Heart (tissue), 3 donors: Measurements from ENCODE around the gene FGF19.

DNA sequence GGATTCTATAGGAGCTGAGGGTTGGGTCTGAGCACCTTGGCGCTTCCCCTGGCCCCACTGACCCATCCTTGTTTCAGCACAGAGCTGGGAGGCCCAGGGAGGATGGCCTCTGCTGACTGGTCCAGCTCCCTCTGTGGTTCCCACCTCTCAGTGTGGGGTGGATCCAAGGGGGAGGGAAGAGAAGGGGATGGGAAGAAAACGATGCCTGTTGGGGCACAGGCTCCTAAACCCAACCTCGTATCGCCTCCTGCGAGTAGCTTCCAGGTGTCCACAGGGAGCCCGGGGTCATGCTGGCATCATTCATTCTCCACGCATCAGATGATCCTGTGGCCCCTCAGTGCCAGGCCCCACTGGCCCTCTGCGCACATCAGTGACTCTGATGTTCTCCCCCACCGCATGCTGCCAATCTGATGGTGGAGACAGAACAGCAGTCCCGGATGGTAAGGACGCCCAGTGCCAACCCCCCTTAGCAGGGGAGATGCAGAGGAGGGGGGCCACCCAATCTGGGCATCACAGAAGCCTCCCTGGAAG, 5.1 kb downstream of the MYEOV start:
- RAMPAGE, long total RNA, 2 experiments = no peak in any of the 2 experiments

DNA sequence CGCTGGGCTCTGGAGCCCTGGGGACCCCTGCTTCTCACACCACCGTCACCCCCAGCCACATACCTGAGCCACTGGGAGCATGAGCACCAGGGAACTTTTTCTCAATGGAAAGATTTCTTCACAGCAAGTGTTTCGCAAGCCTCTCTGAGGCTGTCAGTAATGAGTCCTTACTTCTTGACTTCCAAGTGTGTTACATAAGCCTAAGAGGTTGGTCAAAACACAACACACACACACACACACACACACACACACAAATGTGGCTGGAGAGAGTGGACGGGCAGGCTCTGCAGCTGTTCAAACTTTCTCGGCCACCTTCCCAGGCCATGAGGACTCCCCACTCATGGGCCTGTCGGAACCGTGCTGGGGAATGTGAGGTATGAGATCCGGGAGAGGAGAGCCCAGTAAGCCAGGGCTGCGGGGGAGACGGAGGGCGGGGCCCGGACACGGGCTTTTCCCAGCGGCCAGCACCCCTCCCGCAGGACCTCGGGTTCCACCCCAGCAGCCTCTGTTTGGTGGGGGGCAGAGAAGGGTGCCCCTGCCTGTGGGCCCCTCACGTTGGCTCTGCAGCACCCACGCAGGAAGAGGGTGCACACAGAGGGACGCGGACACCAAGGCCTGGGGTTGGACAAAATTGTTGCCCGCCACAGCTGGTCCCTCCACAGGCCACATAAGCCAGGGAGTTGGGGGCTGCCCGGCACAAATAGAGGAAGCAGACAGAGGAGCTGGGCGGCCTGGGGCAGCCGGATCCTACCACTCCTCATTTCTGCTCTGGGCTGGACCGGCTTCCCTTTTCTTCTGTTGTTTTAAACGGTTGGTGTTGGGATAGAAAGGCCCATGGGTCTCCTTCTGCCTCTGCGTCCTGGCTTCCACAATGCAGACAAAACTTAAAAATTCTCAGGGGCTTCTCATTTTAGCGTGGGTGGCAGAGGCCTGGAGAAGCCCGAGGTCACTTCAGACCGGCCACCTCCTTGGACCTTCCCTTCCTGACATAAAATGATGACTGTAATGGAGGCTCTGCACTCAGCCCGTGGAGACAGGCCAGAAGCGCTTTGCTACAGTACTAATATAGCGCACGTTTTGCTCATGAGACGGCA, 151.0 kb downstream of the MYEOV start:
- RAMPAGE, long total RNA, 2 experiments = no peak in any of the 2 experiments

DNA sequence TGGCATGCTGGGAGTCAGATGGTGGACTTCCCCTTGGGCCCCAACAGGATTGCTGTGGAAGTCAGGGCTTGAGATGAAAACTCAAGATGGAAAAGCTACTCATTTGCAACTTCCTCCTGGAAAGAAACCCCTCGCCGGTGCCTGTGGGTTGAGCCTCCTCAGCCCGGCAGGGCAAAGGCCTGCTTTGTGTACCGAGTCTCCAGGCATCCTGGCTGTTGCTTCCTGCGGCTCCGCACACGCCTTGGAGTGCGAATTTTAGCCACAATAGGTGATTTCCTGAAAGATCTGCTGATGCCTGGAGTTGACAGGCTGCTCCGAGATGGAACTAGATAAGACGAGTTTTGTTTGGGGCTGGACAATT, 156.5 kb downstream of the MYEOV start:
- RAMPAGE, long total RNA, 2 experiments = no peak in any of the 2 experiments

DNA sequence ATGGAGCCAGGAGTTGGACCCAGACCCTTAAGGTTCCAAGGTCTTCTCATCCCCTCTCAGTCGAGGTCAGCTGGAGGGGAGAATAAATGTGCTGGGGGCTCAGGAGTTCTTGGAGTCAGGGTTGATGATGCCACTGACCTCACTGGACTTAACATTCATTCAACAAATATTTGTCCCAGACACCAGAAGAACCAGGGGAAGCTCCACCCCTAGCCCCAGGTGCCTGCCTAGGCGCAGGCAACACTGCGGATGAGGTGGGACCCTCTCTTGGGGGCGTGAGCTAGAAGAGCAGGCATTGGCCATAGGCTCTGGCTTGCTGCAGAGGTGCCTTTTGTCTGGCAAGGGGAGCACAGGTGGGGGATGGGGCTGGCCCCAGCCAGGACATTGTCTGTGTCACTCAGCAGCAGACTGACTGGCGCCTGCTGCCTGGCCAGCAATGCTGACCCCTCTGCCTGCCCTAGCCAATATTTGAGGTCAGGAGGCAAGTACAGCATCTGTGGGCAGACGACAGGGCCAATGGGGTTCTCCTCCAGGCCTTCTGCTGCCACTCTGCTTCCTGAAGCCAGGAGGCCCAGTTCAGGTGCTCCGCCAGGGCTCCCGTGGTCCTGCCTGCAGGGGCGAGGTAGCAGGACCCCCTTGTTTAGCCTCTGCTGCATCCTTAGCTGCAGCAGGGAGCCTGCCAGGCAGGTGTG, 155.6 kb upstream of the CCND1 start:
- RAMPAGE, long total RNA, 2 experiments = no peak in any of the 2 experiments

DNA sequence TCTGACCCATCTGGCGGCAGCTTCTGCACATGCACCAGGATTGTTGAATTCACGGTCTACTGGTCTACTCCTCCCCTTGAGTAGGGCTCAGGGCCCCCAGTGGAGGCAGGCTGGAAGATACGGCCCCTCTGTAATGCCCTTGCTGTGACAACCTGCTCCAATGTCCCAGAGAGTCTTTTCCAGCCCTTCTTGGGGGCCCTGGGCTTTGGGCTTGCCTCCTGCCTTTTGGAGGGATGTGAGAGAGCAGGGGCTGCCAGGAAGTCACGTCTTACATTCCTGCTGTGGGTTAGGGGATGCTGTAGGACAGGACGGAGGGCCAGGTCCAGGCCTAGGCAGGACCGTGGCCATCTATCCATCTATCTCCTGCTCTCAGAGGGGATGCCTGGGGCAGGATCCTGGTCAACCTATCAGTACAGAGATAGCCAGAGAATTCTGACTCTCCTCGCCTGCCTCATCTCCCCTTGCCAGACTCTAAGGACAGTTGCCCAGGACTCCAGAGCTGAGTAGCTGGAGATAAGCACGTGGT, 70.9 kb upstream of the CCND1 start:
- RAMPAGE, long total RNA, 2 experiments = no peak in any of the 2 experiments

- RAMPAGE, long total RNA, 2 experiments = no peak in any of the 2 experiments
These were observed 8.5 kb downstream of the CCND1 start for GRCh38 chr11:69649296-69649962.

GRCh38 chr11:69666797-69667435, 8.2 kb downstream of the LTO1 start:
- RAMPAGE, long total RNA, 2 experiments = no peak in any of the 2 experiments

GRCh38 chr11:69675452-69675611, 179 bp upstream of the LTO1 start:
- RAMPAGE, long total RNA, 2 experiments = no peak in any of the 2 experiments

DNA sequence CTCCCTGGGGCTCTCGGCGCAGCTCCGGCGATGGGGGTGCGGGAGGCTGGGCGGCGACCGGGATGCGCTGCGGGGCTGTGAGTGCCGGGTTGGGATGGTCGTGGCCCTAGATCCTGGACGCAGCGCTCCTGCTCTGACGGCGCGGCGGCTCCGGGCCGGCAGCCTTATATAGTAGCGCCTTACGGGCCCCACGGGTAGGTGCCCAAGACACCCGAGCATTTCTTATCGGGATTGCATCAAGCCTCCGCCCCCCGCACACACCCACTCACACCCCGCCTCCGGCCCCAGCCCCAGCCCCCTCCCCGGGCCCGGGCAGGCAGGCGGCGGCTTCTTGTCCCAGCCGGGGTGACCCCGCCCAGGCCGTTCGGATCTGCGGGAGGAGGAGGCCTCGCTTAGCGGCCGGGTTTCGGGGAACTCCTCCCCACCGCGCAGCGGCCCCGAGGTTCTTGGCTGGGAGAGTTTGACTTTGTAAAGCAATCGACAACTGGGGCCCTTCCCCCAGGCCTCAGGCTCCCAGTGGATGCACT, at the start of gene FGF19:
Gene FGF19, minus strand, starts transcription at position 141 of the 527 bp plus-strand sequence.
- RAMPAGE, long total RNA, 2 experiments = no peak in any of the 2 experiments

DNA sequence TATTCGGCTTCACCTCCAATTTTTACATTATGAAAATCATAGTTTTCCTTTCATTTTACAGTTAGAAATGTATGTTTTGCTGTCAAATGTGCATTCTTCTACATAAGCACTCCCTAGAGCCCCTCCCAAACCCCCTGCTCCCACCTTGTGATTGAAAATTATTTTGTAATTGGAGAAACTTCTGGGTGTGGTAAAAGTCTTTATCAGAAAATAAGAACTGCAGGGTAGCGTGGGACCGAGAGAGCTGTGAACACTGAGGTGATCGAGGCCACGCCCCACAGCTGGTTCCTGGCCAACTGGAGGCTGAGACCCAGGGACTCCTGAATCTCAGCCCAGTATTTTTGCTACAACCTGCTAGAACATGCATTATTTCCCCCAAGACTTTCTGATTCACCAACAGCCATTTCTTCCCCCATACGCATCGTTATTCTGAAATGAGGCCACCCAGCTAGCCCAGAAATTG, 3.2 kb upstream of the FGF19 start:
- RAMPAGE, long total RNA, 2 experiments = no peak in any of the 2 experiments

GRCh38 chr11:69891865-69892224, 72.6 kb upstream of the FGF3 start:
- RAMPAGE, long total RNA, 2 experiments = no peak in any of the 2 experiments

GRCh38 chr11:69948139-69949305, 129.3 kb upstream of the FGF3 start:
- RAMPAGE, long total RNA, 2 experiments = no peak in any of the 2 experiments

GRCh38 chr11:69972260-69972823, 105.8 kb upstream of the ANO1 start:
- RAMPAGE, long total RNA, 2 experiments = no peak in any of the 2 experiments

DNA sequence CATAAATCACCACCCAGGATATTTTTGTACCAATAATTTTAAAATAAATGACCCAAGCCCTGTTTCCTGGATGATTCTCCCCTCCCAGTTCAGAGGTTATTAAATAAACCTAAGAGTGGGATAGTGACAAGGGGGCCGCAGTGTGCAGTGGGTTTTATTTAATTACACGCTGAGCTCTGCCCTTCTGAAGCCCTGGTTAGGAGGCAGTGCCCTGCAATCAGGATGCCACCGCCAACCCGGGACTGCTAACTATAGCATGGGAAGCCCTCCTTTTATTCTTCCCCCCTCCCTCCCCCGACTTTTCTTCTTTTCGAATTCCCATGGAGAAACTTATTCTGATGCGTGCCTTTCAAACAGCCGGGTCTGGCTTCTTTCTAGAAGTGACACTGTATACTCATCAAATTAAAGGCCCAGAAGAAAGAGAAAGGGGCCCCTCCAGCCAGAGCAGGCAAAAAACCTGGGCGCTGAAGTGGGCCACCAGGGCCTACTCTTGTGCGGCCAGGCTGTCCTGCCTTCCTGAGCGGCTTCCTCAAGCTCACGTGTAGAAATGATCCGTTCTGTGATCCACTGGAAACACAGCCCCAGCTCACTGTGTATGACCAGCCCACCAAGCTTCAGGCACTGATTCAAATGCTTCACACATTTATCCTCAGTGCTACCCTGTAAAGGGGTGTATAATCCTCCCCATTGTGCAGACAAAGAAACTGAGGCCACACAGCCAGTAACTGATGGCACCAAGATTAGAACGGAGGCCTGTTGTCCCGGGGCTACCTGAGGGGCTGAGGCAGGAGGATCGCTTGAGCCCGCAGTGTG, 91.2 kb upstream of the ANO1 start:
- RAMPAGE, long total RNA, 2 experiments = no peak in any of the 2 experiments

DNA sequence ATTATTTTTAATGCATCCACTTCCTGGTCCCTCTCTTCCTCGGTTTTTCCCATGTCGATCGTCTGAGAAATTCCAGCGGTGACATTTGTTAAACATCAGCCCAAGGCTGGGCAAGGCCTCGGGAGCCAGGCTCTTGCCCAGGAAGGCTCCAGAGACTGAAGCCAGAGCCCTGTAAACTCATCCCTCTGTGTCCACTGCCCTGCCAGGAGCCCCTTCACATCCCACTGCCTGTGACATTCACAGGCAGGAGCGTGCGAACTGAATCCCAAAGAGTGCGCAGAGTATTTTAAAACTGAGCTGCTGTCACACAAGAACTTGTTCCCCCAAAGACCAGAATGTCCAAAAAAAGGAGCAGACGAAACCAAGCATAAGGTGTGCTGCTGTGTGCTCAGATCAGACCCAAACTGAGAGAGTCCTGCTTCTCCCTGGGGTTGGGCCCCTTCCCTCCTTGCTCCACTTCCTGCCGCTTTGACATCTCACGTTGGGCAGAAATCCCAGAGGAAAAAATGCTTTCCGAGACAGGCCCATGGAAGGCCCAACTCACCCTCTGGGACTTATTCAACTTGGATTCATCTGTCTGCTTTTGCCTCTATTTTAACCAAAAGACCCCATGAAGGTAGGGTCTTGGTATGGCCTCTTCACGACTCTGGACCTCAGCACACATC, 56.4 kb upstream of the ANO1 start:
- RAMPAGE, long total RNA, 2 experiments = no peak in any of the 2 experiments

- RAMPAGE, long total RNA, 2 experiments = no peak in any of the 2 experiments
These were observed 61.8 kb upstream of the FADD start for GRCh38 chr11:70141181-70141831.

GRCh38 chr11:70155280-70155864, 47.7 kb upstream of the FADD start:
- RAMPAGE, long total RNA, 2 experiments = no peak in any of the 2 experiments

DNA sequence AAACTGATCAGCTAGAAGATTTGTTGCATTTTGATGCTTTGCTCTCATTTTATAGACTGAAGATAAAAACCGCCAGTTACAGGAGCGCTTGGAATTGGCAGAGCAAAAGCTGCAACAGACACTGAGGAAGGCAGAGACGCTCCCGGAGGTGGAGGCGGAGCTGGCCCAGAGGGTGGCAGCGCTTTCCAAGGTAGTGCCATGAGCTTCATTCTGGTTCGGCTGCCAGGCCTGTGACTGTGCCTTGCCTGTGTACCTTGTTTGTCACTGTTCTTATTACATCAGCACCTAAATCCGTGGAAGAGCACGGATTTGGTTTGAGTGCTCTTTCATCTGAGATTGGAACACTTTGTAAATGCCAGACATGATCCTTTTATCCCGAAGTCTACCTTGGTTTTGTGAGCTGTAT, 61.4 kb downstream of the PPFIA1 start:
- RAMPAGE, long total RNA, 2 experiments = no peak in any of the 2 experiments

- RAMPAGE, long total RNA, 2 experiments = no peak in any of the 2 experiments
These were observed 16.2 kb upstream of the CTTN start for GRCh38 chr11:70381805-70382951.

GRCh38 chr11:70419348-70420473, 21.4 kb downstream of the CTTN start:
- RAMPAGE, long total RNA, 2 experiments = no peak in any of the 2 experiments